BJ (cell line): ENCODE results near the genes IQSEC3 and RAD52.

- CAGE, long polyA plus RNA = no peak
- RRBS = no CpG with 5 or more reads among the region's 11 CpGs
Measured at GRCh38 chr12:17044-17794, 49.3 kb upstream of the IQSEC3 start.

DNA sequence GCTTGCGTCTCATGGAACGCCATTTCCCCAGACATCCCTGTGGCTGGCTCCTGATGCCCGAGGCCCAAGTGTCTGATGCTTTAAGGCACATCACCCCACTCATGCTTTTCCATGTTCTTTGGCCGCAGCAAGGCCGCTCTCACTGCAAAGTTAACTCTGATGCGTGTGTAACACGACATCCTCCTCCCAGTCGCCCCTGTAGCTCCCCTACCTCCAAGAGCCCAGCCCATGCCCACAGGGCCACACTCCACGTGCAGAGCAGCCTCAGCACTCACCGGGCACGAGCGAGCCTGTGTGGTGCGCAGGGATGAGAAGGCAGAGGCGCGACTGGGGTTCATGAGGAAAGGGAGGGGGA, 47.5 kb upstream of the IQSEC3 start:
- CAGE, long polyA plus RNA = no peak
- RRBS = no CpG with 5 or more reads among the region's 15 CpGs

DNA sequence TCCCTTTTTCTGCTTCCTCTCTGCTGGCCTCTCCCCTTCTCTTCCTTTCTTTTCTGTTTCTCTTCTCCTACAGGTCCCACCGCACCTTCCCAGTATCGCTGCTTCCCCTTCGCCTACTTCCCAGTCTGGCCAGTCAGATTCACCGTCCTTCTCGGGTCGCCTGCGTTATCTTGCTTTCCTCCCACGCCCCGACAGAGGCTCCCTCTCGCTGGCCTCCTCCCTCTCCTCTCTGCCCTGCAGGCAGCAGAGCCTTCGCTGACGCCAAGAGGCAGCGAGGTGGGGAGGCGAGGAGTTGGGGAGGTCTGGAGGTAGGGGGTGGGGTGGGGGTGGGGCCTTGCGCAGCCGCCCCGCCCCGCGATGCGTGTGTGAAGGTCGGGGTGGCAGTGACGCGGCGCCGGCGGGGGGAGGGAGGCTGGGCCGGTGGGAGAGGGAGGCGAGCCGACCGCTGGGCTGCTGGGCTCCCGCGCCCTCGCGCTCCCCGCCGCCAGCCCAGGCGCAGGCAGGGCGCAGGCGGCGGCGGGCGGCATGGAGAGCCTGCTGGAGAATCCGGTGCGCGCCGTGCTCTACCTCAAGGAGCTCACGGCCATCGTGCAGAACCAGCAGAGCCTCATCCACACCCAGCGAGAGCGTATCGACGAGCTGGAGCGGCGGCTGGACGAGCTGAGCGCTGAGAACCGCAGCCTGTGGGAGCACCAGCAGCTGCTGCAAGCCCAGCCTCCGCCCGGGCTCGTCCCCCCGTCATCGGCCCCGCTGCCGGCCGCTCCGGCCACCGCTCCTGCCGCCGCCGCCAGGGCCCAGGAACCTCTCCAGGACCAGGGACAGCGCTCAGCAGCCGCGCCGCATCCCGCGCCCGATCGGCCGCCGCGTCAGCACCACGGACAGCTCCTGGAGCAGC, at the start of gene IQSEC3:
IQSEC3 (plus strand) TSS at position 410 of the 895 bp plus-strand sequence.
- CAGE, long polyA plus RNA = no peak
- RRBS = no CpG with 5 or more reads among the region's 82 CpGs

DNA sequence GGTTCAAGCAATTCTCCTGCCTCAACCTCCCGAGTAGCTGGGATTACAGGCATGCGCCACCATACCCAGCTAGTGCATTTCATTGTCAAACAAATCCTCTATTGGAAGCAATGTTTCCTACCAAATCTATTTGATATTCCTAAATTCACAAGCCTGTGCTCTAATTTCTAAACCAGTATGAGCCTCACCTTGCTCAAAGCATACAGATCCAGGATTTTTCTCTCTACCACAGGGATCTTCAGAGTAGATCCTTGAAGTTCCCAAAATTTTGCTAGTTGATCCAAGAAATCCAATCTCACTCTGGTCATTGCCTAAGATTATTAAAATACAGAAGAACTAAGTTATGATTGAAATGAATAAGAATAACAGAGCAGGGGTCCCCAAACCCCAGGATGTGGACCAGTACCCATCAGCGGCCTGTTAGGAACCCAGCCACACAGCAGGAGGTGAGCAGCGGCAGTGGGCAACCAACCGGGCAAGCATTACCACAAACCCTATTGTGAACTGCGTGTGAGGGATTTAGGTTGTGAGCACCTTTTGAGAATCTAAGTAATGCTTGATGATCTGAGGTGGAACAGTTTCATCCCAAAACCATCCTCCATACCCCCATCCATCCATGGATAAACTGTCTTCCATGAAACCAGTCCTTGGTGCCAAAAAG, 5.1 kb downstream of the KDM5A start:
- CAGE, long polyA plus RNA = no peak
- RRBS = no CpG with 5 or more reads among the region's 6 CpGs

DNA sequence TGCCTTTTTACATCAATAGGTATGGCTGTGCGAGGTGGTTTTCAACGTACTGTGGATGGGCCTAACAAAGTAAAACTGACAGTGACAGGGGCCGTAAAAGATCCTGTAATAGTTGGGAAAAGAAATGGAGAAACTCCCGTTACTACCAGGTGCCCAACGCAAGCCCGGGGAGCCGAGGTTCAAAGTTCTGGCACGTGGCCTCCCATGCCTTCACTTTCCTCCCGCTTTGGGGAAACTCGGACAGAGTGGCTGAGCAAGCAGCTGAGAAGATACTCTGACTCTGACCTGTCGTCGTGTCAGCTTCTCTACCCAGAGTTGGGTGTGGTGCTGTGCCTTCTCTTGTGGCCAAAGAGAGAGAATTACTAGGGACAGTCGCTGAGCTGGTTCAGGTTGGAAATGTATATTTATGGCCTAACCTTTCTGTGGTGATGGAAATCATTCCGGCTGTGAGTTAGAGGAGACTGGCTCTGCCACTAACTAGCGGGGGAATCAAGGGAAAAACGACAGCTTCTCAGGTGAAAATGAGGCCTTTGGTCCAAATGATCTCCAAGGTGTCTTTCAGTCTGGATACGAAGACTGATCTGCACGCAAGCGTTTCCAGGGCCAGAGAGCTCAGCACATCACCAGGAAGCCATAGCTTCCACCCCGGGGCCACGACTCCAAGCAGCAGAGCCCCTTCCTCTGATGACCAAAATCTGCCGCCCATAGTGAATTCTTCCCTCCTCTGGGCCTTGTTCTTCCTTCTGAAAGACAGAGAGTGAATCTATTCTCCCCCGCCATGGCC, 1.8 kb downstream of the B4GALNT3 start:
- CAGE, long polyA plus RNA = no peak
- RRBS = no CpG with 5 or more reads among the region's 23 CpGs

DNA sequence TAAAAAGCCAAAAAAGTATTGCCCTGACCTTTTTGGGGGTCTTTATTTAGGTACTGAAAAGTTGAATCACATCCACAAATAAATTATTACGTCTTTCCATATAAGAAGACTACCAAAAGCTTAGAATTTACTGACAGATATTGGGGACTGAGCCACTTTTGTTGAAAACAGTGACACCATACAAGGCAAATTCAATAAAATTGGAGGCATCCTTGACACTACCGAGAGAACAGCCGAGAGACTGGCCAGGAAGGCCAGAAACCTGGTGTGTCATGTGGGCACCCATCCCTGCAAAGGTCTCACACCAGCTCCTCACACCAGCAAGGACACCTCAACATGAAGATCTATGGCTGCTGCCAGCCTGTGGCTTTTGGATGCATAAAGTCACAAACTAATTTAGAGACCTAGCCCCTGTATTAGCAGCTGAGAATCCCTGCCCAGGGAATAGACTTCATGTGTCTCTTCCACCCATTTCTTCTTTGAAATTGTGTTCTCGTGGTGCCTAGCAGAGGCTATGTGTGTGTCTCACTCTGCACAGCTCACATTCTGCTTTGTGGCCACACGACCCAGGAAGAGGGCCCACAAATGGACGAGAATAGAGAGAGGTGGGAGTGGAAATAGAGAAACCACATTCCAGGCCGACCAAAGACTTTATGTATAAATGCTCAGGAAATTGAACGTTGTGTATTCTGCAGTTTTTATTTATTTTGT, 8.7 kb downstream of the B4GALNT3 start:
- CAGE, long polyA plus RNA = no peak
- RRBS = no CpG with 5 or more reads among the region's 8 CpGs

GRCh38 chr12:484720-485214, 25.0 kb downstream of the B4GALNT3 start:
- CAGE, long polyA plus RNA = no peak
- RRBS = no CpG with 5 or more reads among the region's 7 CpGs

DNA sequence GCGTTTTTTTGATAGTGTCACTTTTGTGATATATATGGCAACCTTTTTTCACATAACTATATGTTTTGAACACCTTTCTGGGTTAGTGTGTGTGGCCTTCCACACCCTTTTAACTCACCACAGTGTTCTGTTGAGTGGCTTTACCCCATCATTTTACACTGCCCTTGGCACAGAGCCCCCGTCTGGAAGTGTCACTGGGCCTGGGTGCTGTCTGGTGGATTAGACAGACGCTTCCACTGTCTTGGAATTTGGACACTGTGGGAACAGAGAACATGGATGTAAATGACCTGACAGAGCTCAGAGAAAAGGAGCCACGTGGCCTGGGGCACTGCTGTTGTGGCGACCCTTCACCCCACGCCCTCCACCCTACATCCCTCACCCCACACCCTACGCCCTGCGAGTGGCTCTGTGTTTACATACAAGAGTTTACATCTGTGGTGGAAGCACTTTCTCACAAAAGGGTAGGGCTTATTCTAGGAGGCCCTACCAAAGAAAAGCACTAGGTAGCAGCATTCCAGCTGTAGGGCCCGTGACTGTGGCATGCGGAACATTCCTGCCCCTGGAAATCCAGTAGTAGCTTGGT, 47.6 kb downstream of the B4GALNT3 start:
- CAGE, long polyA plus RNA = no peak
- RRBS = no CpG with 5 or more reads among the region's 10 CpGs

DNA sequence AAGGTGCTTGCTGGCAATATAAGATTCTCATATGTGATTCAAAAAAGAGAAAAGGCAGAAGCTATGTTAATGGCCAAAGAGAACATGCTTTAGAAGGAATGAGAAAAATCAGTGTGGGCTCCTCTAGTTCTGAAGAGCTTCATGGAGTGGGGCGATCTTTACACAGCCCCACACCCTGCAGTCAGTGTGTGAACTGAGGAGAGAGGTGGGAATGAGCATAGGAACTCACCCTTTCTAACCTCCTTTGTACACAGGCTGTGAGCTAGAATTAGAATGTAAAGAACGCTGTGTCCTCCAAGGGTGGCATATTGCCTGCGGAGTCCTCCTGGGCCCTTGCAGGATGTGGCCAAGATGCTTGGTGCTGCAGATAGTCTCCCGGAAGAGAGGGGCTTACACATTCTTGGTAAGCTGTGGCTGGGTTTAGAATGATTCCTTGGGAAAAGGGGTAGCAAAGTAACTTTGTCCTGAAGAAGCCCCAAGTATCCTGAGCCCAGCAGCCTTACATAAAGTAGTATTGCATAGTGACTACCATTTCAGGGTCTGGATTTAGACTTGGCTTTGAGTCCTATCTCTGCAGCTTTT, 43.9 kb downstream of the NINJ2 start:
- CAGE, long polyA plus RNA = no peak
- RRBS = no CpG with 5 or more reads among the region's 4 CpGs

DNA sequence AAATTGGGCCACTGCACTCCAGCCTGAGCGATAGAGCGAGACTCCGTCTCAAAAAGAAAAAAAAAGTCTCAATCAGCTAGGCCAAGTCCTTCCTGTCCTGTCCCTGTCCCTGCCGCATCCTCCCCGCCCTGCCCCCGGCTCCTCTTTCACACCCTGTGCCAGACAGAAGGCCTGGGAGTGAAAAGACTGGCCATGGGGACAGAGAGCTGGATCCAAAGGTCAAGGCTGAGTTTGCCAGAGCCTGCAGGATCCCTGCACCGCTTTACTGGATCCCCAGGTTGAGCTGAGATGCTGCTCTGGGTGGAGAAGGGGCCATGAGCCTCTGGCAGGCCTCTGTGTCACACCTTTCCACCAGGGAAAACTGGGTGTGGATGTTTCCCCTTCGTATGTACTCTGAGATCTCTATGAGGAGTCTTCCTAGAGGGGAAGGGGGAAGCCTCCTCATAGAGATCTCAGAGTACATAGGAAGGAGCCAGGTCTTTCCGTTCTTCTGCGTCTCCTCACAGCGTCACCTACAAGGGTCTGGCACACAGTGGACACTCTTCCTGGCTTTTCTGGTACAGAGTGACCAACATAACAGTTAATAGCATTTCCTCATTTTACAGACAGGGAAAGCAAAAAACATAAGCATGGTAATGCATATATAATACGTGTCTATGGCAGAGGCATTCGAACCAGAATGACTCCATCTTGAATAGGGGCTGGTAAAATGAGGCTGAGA, 35.2 kb downstream of the NINJ2 start:
- CAGE, long polyA plus RNA = no peak
- RRBS = no CpG with 5 or more reads among the region's 13 CpGs

DNA sequence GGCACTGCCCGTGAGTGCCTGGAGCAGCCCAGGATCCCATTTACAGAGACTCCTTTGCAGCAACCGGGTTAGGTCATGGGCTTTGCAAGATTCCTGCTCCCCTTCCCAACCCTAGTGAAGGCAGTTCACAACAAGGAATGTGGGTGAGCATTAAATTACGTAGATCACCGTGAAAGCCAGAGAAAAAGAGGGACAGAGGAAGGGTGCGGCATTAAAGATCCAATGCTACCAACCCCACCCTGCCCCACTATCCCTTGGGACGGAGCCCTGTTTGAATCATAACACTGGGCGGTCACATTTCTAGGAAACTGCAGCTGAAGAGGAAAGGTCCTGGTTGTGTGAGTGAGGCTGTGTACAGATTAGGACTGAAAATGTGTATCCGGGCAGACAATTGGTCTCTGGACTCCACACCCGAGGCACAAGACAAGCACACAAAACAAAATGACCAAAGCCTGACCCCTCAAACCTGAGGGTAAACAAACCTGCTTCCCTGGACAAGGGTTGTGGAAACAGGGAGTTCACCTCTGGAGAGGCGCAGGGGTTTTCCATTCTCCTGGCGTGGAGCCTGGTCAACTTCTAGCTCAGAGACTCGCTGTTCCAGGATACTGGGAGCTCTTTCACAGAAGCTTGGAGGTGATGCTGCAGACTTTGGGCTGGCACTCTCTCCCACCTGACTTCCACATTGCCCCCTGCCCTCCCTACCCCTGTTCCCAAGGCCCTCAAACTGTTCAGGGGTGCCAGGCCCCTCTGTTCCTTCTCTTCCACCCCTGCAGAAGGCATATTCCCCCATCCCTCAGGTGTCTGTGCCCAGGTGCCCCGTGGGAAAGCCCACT, 16.7 kb downstream of the NINJ2 start:
- CAGE, long polyA plus RNA = no peak
- RRBS = no CpG with 5 or more reads among the region's 13 CpGs

DNA sequence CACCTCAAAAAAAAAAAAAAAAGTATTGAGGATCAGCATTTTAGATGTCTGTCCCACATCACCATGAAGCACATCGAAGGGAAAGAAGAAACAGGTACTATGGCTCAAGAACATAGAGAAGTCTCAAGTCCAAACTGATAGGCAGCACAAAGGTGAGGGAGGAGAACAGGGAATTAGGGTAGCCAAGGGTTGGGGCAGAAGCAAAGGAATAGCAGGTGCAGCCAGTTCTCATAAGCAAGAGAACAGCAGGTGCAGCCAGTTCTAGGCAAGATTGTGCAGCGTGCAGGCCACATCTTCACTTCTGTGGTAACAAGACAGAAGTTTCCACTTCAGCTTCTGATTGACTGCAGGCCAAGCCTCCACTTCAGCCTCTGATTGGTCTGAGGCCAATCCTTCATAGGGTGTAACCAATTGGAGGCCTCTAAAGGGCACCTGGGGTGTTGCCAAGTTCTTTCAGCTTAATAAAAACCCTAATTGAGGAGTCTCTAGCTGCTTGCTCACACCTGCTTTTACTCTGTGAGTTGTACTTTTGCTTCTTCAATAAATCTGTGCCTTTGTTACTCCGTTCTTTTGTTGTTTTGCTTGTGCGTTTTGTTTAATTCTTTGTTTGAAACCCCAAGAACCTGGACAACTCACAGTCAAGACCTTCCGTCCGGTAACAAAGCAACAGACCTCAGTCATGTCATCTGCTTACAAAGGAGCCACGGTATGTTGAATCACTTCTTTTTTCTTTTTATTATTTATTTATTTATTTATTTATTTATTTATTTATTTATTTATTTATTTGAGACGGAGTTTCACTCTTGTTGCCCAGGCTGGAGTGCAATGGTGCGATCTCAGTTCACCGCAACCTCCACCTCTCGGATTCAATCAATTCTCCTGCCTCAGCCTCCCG, 26.3 kb upstream of the NINJ2 start:
- CAGE, long polyA plus RNA = no peak
- RRBS = no CpG with 5 or more reads among the region's 12 CpGs

DNA sequence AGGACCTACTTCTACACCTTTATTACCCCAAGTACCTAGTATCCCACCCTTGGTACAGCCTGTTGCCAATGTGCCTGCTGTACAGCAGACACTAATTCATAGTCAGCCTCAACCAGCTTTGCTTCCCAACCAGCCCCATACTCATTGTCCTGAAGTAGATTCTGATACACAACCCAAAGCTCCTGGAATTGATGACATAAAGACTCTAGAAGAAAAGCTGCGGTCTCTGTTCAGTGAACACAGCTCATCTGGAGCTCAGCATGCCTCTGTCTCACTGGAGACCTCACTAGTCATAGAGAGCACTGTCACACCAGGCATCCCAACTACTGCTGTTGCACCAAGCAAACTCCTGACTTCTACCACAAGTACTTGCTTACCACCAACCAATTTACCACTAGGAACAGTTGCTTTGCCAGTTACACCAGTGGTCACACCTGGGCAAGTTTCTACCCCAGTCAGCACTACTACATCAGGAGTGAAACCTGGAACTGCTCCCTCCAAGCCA, 63.9 kb downstream of the RAD52 start:
- CAGE, long polyA plus RNA = no peak
- RRBS = no CpG with 5 or more reads among the region's 1 CpG

DNA sequence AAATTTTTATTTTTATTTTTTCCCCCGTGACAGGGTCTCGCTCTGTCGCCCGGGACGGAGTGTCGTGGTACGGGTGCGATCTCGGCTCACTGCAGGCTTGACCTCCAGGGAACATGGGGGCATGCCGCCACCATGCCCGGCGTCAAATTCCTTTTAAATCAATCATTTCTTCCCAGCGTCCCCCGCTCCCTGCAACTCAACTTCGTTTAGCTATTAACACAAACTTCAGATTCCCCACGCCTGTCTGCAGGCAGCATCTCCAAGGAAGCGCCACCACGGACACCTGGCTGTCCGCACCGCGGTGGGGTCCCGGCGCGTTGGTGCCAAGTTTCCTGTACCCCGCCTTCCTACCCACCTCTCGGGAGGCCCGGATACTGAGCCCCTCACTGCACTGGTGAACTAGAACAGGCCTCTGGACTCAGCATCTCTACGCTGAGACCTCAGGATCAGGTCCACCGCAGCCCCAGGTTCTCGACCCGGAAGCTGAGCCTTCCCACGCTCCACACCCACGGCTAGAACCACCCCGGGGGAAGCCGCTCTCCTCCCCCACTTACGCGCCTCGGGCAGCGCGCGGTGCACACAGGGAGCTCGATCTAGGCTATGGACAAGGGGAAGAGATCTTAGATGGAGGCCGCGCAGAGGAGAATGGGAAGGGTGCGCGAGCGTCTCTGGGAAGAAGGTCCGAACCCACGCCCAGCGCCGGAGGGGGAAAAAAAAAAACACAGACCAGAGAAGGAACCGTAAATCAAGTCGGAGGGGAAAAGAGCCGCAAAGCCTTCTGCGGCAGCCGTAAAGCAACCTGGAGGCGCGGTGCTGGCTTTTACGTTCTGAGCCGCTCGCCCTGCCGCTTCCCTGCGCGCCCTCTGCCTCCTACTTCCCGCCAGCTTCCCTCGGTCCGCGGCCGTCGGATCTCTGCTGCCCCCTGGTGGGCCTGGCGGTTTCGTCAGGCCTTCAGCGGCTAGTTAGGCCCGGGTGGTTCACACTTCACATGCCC, at the start of gene RAD52:
RAD52 (minus strand) TSS at position 647 of the 994 bp plus-strand sequence.
- CAGE, long polyA plus RNA = no peak
- RRBS = 2% methylated on average over 21 of the region's 74 CpGs

GRCh38 chr12:1099013-1099636, 108.1 kb downstream of the ERC1 start:
- CAGE, long polyA plus RNA = no peak
- RRBS = no CpG with 5 or more reads among the region's 4 CpGs

DNA sequence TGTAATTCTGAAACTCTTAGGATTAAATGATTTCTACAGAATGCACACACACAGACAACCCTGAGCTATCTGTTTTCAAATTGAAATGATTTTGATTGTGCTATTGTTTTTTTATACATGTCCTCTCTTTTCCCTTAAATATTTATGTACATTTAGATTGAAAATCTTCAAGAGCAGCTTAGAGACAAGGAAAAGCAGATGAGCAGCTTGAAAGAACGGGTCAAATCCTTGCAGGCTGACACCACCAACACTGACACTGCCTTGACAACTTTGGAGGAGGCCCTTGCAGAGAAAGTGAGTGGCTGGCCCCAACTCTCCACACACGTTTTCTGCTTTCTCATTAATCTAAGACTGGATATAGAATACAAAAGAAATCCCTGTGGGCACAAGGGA, 189.4 kb downstream of the ERC1 start:
- CAGE, long polyA plus RNA = no peak
- RRBS = no CpG with 5 or more reads among the region's 2 CpGs

DNA sequence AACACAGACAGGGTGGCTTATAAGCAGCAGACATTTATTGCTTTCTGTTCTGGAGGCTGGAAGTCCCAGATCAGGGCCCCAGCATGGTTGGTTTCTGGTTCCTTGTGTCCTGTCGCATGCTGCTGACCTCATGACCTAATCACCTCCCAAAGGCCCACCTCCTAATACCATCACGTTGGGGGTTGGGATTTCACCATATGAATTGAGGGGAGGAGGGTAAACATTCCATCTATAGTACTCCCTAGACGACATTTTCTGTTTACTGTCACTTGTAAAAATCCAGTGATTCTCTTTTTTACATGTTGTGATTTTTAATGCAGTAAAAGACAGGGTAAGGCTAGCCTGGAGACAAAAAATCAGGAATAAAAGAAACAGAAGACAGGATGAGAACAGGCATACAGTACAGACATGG, 148.5 kb downstream of the FBXL14 start:
- CAGE, long polyA plus RNA = no peak
- RRBS = no CpG with 5 or more reads among the region's 3 CpGs

DNA sequence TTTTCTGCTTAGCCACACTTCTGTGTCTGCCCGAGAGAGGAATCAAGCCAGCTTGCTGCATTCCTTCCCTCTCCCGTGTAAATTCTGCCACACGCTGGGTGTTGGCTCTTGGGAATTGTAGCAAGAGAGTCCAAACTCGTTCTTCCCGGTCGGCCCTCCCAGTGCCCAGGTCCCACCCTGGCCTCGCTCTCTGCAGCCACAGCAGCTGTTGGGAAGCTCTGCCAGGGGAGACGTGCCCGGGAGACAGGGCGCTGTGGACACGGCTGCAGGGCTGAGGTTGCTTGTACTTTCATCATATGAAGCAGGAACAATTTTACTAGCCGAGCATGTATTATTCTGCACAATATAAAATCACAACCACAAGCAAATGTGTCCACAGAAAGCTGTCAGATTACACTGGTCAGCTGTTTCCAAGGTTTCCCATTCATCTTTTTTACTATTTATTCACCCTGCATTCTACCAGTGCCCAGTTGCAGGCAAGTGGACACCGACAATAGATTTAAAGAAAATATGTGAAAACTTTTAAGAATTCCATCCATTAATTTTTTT, 97.8 kb downstream of the FBXL14 start:
- CAGE, long polyA plus RNA = no peak
- RRBS = 4% methylated on average over 4 of the region's 13 CpGs

DNA sequence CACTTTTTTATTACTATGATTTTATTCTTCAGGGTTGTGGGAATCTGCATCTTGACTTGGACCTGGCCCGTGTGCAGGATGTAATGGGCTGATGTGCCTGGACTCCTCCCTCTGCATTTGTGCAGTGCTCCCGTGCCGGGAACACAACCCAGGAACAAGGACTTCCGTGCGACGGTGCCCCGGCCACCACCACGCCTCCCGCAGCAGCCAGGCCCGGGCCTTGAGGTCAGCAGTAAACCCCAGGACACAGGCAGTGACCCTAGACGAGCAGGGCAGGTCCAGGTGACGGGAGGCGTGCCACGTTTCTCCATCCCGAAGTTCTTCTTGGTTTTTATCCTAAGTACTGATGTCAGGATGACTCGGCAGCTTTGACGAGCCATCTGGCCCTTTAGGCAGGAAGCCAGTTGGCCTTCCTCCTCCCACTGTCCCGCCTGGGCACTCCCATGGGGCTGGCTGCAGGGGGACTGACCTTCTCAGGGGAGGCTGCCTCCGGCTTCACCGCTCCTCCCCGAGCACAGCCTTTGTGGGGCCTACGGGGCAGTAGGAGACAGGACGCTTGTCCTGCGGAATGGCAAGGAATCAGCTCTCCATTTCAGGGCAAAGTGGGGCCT, 94.3 kb downstream of the FBXL14 start:
- CAGE, long polyA plus RNA = no peak
- RRBS = 91% methylated on average over 3 of the region's 24 CpGs

DNA sequence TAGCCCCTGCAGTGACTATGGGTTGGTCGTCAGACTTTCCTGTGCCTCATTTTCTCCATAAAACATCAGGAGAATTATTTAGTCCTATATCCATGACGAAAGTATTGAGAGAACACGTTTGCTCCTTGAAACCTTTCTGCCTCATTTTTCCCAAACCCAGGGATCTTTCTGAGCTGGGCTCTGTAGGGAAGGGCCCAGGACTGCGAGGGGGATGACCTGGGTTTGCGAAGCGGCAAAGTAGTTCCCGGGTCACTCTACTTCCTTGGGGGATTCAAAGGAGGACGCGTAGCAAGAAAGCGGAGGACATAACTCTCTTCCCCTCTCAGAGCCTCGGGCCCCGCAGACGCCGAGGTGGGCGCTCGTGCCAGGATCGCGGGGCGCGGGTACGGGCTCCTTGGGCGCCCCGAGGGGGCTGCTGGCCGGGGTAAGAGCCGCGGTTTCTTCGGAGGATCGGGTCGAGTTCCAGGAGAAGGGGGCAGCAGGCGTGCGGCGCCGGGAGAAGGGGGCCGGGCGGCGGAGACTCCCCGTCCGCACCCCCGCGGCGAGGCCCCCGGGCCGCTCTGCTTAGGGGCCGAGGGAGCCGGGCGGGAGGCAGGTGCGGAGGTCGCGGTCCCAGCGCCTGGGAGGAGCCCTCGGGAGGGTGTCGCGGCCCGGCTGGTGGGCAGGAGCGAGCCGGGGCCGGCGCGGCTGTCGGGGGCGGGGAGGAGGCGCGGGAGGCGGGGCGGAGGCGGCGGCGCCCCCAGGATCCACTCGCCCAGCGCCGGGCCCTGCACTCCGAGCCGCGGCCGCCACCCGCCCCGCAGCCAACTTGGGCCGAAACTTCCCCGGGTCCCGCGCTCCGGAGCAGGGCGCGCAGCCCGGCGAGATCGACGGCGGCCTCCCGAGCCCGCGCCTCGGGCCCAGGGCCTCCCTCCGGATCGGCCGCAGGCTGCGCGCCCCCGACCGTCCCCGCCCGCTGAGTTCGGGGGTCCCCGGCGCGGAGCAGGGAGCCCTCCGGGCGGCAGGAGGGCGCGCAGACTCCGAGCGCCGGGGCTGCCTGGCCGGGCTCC, 64.5 kb downstream of the FBXL14 start:
- CAGE, long polyA plus RNA = start-site peak on the plus strand centred at position 786 of the sequence, 112 bp wide, 18 and 11 reads in 2 replicates
- RRBS = 2% methylated on average over 63 of the region's 114 CpGs